Measurements from ENCODE around the gene RWDD3.

DNA sequence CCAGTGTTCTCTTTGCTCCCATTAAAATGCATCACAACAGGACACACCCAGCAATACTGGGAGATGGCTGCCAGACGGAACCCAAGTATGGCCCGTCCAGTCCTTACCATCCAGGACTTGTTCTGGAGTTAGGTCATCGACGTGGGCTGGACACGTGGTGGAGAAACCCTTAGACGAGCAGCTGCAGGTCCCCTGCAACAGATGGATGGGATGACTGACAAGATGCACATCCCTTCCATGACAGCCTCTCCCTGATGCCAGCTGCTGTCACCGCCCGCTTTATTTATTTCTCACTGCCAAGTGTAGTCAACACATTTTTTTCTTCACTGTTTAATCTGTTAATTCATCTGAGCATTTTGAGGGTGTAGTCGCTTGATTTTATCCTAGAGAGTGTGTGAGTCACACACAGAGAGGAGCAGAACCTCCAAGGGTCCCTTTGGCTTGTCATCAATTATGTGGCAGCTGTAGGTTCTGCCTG, 81.0 kb downstream of the ABCA4 start:
- PRO-cap = unidirectional peak, plus-strand start at position 197 of the sequence
- RAMPAGE, long total RNA, 3 experiments = no peak in any of the 3 experiments

DNA sequence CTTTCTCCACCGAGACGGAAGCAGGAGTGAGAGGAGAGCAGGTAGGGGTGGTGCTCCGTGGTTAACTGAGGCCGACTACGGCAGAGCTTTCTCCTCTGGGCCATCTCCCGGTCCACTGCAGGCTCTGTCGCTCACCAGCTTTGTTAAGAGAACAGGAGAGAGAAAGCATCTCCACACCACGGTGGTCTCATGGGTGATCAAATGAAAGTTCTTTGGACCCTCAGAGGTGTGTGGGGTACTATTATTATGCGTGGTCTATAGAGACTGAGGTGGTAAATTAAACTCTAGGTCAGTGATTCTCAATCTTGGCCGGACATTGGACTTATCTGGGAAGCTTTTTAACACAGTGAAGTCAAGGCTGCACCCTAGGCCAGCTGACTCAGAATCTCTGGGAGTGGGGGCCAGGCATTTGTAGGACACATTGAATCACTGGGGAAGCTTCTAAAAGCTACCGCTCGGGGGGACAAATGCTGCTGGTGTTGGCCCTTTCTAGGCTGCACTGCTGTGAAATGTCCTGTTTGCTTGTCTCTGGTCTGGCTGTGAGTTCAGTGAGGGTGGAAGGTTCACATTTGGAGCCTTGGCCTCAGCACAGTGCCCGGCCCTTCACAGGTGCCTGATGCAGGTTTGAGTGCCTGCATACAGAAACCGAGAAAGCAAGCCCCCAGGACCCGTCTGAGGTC, 24.9 kb downstream of the ABCA4 start:
- PRO-cap = no peak
- RAMPAGE, long total RNA, 3 experiments = no peak in any of the 3 experiments

- PRO-cap = no peak
- RAMPAGE, long total RNA, 3 experiments = no peak in any of the 3 experiments
These were observed 19.6 kb downstream of the ABCA4 start for GRCh38 chr1:94101163-94101902.

DNA sequence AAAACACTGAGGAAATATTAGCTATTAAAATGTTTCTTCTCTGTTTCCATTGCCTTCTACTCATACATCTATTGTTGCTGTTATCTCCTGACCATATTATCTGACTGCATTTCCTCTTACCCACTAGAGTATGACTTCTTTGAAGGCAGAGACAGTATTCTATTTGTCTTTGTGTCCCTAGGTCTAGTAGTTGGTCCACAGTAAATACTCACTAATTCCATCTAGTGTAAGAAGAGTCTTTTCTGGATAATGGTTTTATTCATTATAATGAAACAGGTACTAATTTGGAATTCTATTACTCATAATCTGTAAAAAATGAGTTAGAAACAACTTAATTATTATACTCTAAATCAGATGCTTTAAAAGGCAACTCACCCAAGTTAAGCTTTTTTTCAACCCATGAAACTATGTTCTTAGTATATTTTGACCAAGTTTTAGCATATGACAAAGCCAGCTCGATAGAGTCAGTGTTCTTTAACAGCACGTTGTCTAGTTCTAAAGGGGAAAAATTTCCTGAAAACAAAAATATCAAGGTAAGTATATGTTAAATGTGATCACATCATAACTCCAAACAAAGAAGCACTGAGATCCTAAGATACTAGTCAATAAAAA, 32.6 kb downstream of the ARHGAP29 start:
- PRO-cap = no peak
- RAMPAGE, long total RNA, 3 experiments = no peak in any of the 3 experiments

- PRO-cap = no peak
- RAMPAGE, long total RNA, 3 experiments = no peak in any of the 3 experiments
These were observed 85.4 kb upstream of the ARHGAP29 start for GRCh38 chr1:94322571-94323325.

DNA sequence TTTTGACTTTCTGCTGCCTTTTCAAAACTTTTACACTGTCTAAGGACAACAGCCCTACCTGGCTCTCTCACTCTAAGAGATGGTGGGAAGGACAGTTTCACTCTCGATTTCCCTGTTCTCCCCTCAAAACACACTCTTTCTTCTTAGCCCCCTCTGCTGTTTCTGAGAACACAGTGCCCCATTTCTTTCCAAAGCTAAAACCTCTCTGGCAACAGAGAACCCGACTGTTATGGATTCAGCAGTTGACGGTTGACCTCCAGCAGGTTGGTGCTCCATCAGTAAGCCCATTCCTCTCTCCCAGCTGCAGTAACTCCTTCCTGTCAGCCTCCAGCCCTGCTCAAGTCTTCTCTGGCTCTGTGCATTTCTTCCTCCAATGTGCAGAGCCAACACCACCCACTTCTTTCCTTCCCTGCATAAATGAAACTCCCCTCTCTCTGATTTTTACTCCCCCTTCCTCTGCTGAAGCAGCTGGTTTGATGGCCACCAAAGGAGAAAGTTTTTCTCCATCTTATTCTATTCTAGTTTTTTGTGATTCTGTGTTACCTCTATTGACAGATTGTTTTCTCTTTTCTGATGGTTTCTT, 88.1 kb upstream of the ABCD3 start:
- PRO-cap = no peak
- RAMPAGE, long total RNA, 3 experiments = no peak in any of the 3 experiments

DNA sequence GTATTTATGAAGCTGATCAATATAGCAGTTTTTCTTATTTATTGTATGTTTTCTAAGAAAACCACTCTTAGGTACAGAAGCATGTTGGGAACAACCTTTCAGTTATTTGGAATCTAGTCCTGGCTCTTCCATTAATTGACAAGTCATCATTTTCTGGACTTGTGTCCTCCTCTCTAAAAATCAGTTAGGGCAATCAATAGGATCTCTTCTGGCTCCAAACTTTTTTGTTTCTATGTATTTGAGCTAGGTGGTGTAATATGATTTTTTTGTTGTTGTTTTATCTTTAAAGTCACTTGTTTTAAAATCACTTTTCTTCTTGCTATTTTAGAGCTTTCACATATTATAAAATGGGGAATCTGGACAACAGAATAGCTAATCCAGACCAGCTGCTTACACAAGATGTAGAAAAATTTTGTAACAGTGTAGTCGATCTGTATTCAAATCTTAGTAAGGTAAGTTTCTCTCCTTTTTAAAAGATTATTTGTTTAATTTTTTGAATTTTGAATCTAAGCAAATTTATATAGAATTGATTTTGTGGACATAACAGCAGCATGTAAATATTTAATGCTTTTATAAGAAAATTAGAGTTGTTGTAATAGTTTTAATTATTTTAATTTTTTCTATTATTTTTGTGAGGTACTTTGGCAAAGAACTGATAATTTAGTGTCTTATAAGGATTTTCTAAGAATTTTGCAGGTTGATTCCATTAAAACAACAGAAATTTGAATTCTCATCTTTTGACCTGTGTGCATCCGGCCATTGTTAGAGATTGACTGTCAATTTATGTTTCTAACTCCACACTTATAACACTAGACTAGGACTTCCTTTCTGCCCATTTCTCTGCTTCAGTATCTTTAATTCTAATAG, 57.3 kb downstream of the ABCD3 start:
- PRO-cap = no peak
- RAMPAGE, long total RNA, 3 experiments = no peak in any of the 3 experiments

GRCh38 chr1:94654098-94654405, 112.5 kb upstream of the F3 start:
- PRO-cap = no peak
- RAMPAGE, long total RNA, 3 experiments = no peak in any of the 3 experiments

- PRO-cap = unidirectional peak, minus-strand start at chr1:94713827
- RAMPAGE, long total RNA, 3 experiments = no peak in any of the 3 experiments
These were observed 106.4 kb upstream of the SLC44A3 start for GRCh38 chr1:94713749-94714212.

GRCh38 chr1:94755614-94756262, 64.4 kb upstream of the SLC44A3 start:
- PRO-cap = no peak
- RAMPAGE, long total RNA, 3 experiments = no peak in any of the 3 experiments

- PRO-cap = no peak
- RAMPAGE, long total RNA, 3 experiments = no peak in any of the 3 experiments
These were observed 1.6 kb downstream of the SLC44A3 start for GRCh38 chr1:94821632-94822308.

DNA sequence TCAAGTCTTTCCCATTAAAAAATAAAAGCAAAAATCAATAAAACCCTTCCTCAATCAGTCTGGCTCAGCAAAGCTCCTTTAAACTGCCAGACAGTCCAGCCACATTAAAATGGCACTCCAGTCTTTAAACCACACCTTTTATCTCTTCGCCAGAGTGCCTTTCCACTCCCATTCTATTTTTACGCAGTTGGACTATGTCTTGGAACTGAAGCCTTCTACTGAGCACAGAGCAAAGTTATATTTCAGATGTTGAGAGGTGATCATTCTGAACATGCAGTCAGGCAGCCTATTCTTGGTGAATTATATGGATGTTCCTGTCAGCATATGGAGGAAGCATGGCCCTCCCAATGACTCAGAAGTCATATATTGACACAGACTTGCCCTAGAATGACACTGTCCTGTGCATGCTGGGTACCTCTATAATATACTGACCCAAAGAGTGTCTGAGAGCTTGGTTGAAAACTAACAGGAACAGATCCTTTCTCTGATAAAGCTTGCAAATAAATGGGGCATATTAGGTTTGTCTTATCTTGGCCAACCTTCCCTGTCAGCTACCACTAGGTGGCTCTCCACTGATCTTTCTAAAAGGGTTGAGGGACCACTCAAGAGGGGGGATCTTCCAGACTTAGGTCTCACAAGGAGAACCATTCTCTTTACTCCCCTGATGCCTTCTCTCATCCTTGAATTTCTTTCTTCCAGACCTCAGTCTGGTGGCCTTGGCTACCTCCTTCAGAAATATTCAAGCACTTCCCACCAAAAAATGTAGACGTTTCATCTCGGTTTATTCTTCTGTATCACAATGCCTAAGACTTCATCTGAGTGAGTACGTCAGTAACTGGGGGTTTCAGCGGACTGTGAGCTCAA, 11.7 kb upstream of the ALG14 start:
- PRO-cap = no peak
- RAMPAGE, long total RNA, 3 experiments = no peak in any of the 3 experiments

GRCh38 chr1:95086775-95087491, 14.2 kb upstream of the ALG14 start:
- PRO-cap = no peak
- RAMPAGE, long total RNA, 3 experiments = no peak in any of the 3 experiments

- PRO-cap = bidirectional peak, plus-strand start at chr1:95234225, minus-strand start at chr1:95233947
- RAMPAGE, long total RNA, 3 experiments = start-site peak on the plus strand in 3 of 3 experiments, at chr1:95234189-95234233 at its widest, 61 to 488 reads per replicate; start-site peak on the minus strand in 2 of 3 experiments, at chr1:95233952-95233979 at its widest, 24 to 32 reads per replicate
These were observed at the start of gene RWDD3 for GRCh38 chr1:95233766-95234921. Gene RWDD3 (plus strand): TSS chr1:95234210.

GRCh38 chr1:95625314-95625589, 391.2 kb downstream of the RWDD3 start:
- PRO-cap = no peak
- RAMPAGE, long total RNA, 3 experiments = start-site peak on the plus strand in 2 of 3 experiments, at chr1:95625463-95625495 at its widest, 12 to 14 reads per replicate

- PRO-cap = no peak
- RAMPAGE, long total RNA, 3 experiments = start-site peak on the minus strand in 1 of 3 experiments, at chr1:97529968-97530010 at its widest, 23 reads per replicate
These were observed 391.1 kb downstream of the DPYD start for GRCh38 chr1:97529664-97530228.

- PRO-cap = no peak
- RAMPAGE, long total RNA, 3 experiments = start-site peak on the minus strand in 1 of 3 experiments, at chr1:97883292-97883330 at its widest, 125 reads per replicate
These were observed 37.8 kb downstream of the DPYD start for GRCh38 chr1:97883068-97883480.

DNA sequence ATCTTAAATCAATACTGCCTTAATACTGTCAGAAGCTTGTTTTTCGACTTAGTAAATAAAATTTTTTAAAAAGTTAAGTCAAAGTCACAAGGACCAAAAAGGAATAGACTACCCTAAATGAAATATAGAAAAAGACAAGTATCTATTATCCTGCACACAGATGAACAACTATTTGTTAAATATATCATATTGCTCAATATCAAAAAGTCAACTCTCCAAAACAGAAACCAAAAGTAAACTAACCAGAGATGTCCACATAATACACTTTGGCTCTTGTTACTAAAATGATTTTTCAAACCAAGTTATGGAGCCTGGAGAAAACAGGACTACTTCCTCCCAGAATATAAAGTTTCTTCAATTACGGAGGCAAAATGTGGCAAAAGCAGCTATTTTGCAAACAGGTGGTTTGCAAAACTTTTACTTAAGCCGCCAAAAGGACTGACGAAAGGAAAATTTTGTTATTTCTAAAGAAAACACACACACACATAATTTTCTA, 1.3 kb downstream of the DPYD start:
- PRO-cap = no peak
- RAMPAGE, long total RNA, 3 experiments = no peak in any of the 3 experiments

GRCh38 chr1:98045006-98045710, 124.3 kb upstream of the DPYD start:
- PRO-cap = no peak
- RAMPAGE, long total RNA, 3 experiments = no peak in any of the 3 experiments

DNA sequence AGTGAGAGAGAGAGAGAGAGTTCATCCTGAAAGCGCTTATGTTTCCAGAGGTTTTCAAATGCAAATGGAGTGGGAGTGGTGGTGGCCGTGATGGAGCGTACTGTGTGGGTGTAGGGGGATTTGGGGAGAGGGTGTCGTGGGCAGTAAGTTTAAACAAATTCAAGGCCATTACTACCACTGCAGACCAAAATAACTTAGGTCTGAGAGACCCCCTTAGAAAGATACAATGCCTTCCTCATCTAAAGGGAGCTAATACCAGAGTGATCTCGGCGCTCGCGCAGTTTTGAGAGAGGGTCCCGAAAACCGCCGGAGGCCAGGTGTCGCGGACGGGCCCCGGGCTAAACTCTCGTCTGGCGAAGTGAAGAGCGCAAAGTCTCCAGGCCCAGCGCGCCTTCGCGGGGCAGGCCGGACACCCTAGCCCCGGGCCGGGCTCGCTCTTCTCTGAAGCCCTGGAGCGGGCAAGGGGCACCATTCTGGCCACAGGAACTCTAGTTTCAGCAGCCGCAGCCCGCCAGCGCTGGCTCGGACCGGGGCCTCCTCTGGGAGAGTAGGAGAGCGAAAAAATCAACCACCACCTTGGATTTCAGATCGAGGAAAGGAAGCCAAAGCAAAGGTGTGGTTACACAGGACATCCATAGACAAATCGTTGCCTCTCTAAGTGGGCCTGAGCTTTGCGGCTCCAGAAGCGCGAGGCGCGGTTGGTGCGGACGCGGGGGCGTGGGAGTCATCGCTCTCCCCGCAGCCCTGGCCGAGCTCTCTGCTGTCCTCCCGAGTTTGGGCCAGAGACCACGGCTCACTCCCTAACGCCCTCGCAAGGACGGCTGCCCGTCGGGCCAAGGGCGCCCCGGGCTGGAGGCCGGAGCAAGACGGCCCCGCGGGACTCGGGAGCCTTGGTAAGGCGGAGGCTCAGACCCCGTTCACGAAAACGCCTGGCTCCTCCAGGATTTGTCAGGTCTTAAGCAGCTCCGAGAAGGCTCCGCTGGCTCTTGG, 132.6 kb upstream of the DPYD start:
- PRO-cap = no peak
- RAMPAGE, long total RNA, 3 experiments = no peak in any of the 3 experiments

Data from tibial nerve (tissue), 3 donors.